Amniotic epithelial cell (primary cell): ENCODE data around the genes CIB2 and IDH3A.

DNA sequence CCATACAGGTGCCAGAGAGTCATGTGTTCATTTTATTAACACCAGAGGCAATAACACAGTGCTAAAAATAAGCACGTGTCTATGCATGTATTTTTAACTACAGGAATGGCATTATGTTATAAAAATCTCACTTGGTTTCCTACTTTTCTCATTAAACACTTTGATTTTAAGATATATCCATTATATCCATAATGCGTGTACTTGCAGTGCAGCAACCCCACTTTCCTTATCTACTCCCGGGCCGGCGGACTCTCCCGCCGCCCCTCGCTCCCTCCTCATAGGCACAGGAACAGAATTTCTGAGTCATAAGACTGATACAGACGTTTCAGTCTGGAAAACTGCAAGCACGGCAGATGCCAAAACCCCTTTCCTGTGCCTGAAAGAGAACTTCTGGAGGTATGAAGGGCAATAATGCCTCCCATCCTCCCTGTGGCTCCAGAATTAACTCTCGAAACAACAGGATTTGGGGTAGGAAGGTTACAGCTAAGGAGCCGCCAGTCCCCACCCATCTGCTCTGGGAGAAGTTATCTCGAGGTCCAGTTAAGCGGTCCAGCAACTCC, 22.3 kb upstream of the PSTPIP1 start:
- RRBS, result no CpG with 5 or more reads among the region's 14 CpGs

- RRBS, result no CpG with 5 or more reads among the region's 19 CpGs
Observed at GRCh38 chr15:77036720-77037359, 34.1 kb downstream of the TSPAN3 start.

GRCh38 chr15:77106904-77107824, 36.3 kb upstream of the TSPAN3 start:
- RRBS, result no CpG with 5 or more reads among the region's 10 CpGs

DNA sequence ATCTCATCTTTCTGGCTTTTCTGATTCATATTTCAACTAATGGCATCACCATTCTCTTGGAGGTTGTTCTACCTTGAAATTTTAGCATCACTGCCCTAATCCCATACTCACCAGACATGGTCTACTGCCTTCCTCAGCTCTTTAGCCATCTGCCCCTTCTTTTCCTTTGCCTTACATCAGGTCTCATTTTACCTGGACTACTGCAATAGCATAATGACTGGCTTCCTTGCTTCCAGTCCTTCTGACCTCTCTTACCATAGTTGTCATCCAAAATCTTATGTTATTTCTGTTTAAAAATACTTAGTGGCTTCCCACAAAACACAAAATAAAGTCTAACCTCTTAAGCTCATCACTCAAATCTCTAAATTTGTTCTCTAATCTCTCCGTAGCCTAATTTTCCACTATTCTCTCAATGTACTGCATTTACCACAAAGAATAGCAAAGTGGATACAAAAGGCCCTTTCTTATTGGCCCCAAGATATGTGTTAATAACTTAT, 53.6 kb upstream of the TSPAN3 start:
- RRBS, result no CpG with 5 or more reads among the region's 1 CpG

GRCh38 chr15:77358349-77358835, 61.5 kb downstream of the PEAK1 start:
- RRBS, result no CpG with 5 or more reads among the region's 3 CpGs

GRCh38 chr15:77496656-77497826, 76.4 kb downstream of the HMG20A start:
- RRBS, result 4% methylated on average over 3 of the region's 25 CpGs

DNA sequence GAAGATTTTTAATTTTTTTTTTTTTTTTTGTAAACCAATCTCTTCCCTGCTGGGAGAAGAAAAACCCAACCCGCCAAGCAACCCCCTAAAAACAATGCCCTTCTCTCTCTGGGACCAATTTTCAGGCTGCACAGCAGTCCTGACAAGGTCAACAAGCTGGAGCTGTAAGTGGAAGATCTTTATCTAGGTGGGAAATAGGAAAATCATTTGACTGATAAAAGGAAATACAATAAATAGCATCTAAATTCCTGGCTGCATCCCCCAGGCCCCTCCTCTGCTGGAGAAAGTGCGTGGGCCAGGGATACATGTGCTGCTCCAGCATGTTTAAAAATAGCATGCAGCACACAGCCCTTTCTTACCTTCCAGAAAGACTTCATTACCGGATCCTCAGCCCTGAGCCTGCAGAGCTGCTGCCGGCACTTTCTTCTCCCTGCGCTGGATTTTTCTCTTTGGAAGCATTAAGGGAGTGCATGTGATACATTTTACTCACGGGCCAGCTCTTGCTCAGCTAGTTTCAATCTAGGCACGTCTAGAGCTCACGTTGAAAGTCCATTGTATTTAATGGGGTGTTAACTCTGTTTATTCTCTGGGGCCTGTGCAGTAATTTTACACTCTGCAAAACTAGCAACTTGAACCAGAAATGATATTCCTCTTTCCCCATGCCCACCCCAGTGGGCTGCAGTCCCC, 77.3 kb downstream of the HMG20A start:
- RRBS, result no CpG with 5 or more reads among the region's 8 CpGs

- RRBS, result no CpG with 5 or more reads among the region's 4 CpGs
Observed at GRCh38 chr15:77769332-77769609, 136.6 kb upstream of the LINGO1 start.

DNA sequence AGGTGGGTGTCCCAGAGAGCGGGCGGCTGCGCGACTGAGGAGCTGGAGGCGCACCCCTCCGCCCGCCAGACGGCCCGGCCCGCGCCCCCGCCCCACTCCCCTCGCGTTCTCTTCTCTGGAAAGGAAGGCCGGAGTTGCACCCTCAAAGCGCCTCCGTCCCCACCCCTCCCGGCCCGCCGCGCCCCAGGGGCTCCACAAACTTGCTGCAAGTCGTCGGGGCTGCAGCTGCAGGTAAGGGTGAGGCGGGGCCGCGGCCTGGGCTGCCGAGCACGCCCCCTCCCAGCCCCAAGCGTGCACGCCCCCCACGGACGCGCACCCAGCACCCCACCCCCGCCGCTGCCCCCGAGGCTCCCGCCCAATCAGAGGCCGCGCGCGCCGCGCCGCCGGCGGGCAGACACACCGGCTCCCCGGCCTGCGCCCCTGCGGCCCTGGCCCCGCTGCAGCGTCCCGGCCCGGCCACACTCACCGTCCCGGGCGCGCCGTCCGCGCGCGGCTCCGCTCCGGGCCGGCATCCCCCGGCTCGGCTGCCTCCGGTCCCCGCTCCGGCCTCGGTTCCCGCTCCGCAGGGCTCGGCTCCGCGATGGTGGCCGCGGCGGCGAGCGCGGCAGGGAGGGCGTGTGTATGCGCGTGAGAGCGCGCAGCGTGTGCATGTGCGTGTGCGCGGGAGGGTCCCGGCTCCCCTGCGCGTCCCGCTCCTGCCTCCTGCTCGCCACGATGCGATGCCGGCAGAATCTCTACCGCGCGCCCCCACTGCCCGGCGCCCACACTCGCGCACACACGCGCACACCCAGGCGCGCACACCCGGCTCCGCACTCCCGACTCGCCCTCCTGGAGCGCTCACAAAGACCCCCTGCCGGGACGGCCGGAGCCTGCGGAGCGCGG, 186.3 kb upstream of the LINGO1 start:
- RRBS, result 3% methylated on average over 36 of the region's 122 CpGs

DNA sequence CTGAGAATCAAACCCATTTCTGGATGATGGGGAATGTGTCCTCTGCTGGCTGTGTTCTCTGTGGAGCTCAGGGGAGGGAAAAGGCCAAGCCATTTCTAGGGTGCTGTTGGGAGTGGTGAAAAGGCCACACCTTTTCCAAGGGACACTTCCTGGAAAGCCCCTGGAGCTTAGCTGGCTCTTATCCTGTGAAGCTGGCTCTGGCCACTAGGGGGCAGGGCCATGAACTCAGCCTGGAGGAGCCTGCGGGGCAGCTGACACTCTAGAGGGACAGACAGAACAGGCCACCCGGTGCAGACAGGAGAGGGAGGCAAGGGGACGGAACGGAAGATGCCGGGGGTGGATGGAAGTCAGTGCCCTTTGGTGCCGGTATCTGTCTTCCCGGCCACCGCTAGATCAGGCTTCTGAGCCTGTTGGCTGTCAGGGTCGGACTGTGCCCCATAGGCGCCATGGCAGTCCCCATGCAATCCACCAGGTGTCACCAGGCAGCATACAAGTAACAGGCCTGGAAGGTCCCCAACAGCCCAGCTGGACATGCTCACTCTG, 167.1 kb downstream of the TBC1D2B start:
- RRBS, result no CpG with 5 or more reads among the region's 10 CpGs

- RRBS, result no CpG with 5 or more reads among the region's 13 CpGs
Observed at GRCh38 chr15:78007827-78008566, 69.5 kb downstream of the TBC1D2B start.

- RRBS, result no CpG with 5 or more reads among the region's 4 CpGs
Observed at GRCh38 chr15:78047858-78048357, 29.6 kb downstream of the TBC1D2B start.

DNA sequence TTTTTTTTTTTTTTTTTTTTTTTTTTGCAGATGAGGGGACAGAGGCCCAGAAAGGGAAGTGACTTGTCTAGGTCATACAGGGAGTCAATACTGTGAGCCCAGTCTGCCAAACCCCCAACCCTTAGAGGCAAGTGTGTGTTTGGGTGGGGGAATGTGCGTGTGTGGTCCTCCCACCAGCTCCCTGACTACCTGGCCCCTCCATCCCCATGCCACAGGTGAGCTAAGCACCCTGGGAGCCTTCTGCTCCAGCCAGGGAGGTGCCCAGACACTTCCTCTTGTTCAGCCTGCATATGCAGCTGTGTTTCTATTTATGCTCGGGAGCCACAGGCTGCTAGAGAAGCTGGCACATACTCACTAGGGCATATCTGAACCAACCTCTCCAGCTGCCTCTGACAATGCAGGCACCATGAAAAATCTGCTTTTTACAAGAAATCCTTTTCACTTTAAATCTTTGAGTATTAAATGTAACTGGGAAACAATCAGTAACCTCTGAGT, 20.8 kb downstream of the TBC1D2B start:
- RRBS, result no CpG with 5 or more reads among the region's 2 CpGs

GRCh38 chr15:78067117-78067911, 10.2 kb downstream of the TBC1D2B start:
- RRBS, result no CpG with 5 or more reads among the region's 2 CpGs

DNA sequence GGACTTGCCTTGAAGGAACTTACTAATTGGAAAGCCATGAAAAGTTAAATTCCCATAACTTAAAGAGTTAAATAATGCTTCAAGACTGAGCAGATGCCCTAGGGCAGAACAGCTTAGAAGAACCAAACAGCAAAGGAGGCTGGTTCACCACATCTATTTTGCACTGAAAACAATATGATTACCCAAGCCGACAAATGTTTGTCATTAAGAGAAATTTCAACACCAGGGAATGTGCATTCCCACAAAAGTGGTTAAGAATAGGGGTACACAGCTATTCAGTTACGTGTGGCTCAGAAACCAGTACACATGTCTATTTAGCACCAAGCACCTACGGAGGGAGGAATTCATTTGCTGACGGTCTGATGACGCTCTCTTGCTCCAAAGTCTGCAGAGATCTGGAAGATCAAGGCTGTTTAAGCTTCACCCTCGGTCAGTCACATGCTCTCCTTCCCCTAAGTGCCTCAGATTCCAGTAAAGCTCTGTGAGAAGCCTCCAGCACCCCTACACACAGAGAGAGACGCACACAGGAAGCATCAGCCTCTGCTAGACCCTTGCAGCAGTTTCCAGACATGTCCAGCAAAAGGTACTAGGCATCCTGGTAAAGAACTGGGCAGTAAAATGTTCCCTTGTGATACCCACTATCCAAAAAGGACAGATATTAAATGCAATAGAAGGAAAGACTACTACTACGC, 5.0 kb downstream of the TBC1D2B start:
- RRBS, result no CpG with 5 or more reads among the region's 8 CpGs

DNA sequence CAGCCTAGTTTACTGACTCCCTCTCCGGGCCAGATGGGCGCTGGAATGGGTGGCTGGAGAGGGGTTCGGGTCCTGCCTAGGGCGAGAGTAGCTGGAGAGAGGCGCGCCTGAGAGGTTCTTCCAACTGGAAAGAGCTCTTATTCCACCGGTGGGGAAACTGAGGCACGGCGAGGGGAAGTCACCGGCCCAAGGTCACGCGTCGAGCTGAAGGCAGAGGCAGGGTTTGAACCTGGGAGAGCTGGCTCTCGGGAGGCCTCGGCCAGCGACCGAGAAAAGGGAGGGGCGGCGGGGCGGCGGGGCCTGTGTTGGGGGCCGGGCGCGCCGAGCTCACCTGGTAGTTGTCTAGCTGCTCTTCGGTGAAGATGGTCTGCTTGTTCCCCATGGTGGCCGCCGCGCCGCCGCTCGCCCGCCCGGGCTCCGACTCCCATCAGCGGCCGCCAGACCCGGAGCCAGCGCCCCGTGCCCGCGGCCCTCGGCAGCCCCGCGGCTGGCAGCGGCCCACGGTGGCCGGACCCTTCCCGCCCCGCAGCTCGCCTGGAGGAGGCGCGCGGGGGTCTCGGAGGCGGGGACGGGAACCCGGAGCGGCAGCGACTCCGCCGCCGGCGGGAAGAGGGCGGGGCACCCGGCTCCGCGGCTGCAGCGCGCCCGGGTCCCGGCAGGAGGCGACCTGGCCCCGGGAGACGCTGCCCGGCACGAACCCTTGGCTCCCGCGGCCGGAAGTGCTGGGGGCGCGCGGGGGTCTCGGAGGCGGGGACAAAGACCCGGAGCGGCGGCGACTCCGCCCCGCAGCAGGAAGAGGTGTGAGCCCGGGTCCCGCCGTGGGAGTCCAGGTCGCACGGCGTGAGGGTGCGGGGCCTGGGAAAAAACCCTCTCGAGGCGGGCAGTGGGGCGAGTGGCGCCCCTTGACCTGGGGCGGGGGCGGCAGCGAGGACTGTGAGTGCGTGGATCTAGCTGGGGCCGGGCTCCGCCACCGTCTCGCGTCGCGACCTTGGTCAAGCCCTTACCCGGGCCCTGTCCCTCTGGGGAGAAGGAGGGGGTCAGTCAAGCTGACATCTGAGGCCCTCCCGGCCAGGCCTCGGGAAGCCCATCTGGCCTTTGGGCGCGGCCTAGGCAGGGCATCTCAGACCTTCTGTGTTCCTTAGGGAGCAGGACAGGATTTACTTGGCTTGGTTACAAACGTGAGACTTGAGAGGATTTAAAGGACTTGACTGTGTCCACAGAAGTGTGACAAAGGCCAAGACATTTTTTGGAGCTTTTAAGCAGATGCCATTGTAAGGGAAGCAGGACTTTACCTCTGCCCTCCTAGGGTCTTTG, at the start of gene CIB2:
Gene CIB2 (minus strand): TSS at position 612 of the 1,314 bp plus-strand sequence.
- RRBS, result 2% methylated on average over 36 of the region's 119 CpGs

GRCh38 chr15:78148999-78149438, at the start of gene IDH3A:
Gene IDH3A (plus strand): TSS chr15:78149362.
- RRBS, result 3% methylated on average over 5 of the region's 36 CpGs

DNA sequence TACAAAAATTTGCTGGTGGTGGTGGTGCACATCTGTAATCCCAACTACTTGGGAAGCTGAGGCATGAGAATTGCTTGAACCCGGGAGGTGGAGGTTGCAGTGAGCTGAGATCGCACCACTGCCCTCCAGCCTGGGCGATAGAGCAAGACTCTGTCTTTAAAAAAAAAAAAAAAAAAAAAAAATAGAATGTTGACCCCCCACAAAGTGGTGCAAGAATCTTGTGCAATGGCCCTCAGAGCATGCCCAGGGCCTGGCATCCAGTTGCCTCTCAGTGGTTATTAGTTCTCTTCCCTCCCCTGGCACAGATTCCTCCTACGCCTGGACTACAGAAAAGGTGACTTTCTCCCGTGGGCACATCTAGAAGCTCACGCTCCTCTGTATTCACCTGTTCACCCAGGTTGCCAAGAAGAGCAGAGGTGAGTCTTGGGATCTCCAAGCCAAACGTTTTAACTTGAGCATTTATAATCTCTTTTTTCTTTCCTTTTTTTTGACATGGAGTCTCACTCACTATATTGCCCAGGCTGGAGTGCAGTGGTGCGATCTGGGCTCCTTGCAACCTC, 36.7 kb downstream of the ACSBG1 start:
- RRBS, result no CpG with 5 or more reads among the region's 8 CpGs

DNA sequence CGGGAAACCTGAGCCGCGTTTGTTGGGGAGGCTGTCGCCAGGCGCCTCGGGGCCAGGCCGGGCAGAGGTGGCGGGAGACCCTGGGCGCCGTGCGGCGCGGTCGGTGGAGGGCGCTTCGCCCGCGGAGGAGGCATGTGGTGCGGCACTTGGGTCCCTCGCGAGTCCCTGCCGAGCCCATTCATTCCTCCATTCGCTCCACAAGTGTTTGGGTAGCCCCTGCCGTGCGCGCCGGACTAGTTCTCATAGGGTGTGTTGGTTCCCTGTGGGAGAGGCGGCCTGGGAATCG, 551 bp downstream of the DNAJA4 start:
- RRBS, result no CpG with 5 or more reads among the region's 29 CpGs

DNA sequence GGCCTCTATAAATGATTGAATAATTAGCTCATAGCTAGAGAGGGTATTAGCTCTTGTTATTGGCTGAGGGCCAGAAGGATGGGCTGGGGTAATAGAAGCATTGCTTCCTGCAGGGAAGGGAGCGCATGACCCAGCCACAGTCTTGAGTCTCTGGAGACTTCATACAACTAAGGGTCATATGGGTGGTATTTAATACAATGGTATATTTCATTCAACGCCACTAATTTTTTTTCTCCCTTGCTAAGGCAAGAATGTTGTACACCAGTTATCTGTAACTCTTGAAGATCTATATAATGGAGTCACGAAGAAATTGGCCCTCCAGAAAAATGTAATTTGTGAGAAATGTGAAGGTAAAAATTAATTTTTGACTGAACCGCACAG, 8.5 kb downstream of the DNAJA4 start:
- RRBS, result no CpG with 5 or more reads among the region's 4 CpGs